H4 (cell line): ENCODE results near the gene GET4.

GRCh38 chr7:875912-876409, 393 bp upstream of the GET4 start:
- RAMPAGE, long total RNA = no peak

- RAMPAGE, long total RNA = no peak
Measured at GRCh38 chr7:876410-876984, at the start of gene GET4. Gene GET4 (plus strand): TSS chr7:876554.

- RAMPAGE, long total RNA = no peak
Measured at GRCh38 chr7:876985-877618, 748 bp downstream of the GET4 start.

DNA sequence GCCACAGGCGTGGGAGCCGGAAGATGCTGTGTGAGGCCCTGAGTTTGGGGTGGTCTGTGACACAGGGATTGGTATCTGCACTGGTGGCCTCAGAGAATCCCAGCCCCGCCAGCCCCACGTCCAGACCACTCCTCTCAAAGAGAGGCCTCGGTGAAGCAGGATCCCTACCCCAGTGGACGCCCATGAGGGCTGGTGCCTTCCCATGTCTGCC, 8.1 kb upstream of the ADAP1 start:
- RAMPAGE, long total RNA = no peak

DNA sequence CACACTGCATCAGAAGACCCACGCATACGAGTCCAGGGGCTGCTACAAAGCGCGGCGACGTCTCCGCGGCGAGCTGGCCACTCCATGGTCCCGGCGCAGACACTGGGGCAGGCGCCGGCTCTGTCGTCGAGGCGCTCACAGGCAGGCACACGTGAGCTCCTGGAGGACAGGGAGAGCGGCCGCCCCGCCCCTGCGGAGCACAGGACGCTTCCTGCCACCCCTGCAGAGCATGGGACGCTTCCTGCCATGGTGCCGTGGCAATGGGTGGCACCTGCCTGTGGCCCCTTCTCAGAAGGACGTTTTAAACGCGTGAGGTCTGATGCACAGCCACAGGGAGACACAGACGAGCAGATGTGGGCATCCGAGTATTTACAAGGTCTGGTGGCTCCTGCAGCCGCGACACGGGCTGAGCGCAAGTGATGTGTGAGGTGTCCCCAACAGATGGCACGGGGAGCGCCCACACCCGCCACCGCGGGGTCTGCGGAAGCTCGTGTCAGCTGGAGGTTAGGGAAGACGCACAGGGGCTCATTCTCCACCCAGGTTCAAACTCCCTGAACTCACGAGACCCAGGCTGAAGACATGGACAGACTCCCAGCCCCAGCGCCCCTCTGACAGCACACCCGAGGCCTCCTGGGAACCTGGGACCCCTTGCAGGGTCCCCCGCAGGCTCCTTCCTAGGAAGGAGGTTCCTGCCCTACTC, 21.4 kb upstream of the GPR146 start:
- RAMPAGE, long total RNA = no peak

- RAMPAGE, long total RNA = no peak
Measured at GRCh38 chr7:1042380-1043027, 1.8 kb upstream of the GPR146 start.

GRCh38 chr7:1053906-1054846, 9.8 kb downstream of the GPR146 start:
- RAMPAGE, long total RNA = no peak

DNA sequence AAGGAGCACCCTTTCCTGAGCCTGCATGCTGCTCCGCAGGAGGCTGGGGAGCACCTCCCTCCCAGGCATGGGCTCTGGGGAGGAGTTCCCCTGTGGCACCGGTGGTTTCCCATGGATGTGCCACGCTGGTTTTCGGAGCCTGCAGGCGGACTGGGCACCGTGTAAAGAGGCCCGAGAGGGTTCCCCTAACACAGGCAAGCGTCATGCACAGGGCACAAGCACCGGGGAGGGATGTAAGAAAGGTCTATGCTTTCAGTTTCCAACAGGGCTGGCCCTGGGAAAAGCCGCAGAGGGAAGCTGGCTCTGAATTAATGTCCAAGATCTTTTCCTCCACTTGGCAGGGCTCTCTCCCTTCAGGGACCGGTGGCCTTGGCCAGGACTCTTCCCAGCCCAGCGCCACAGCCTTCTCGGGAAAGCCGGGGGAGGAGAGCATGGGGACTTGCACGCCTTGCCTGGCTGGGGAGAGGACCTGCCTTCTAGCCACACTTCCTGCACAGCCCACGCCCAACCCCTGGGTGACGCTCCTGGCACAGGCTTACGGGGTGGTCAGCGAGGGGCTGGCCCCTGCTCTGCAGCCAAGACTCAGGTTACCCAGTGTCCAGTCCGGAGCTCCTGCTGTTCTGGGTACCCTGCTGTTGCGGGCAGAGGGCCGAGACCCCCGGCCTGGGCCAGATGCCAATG, 11.4 kb upstream of the GPER1 start:
- RAMPAGE, long total RNA = no peak

- RAMPAGE, long total RNA = no peak
Measured at GRCh38 chr7:1104605-1105260, 16.8 kb downstream of the GPER1 start.

DNA sequence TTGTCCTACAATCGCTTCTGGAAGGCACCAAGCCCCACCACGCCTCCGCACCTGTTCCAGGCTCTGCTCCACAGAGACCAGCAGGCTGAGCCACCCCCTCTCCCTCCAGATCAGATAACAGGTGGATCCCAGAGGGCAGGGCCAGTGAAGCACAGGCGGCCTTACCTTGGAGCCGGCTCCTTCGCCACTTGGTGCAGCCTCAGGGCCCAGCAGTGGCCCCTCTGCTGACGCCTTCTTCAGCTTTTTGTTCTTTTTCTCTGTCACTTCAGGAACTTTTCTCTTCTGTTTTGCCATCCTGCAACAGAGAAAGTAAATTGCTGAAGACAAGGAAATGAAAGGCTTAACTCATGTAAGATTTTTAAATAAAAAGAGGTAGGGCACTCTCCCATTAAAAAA, 11.0 kb downstream of the C7orf50 start:
- RAMPAGE, long total RNA = no peak

DNA sequence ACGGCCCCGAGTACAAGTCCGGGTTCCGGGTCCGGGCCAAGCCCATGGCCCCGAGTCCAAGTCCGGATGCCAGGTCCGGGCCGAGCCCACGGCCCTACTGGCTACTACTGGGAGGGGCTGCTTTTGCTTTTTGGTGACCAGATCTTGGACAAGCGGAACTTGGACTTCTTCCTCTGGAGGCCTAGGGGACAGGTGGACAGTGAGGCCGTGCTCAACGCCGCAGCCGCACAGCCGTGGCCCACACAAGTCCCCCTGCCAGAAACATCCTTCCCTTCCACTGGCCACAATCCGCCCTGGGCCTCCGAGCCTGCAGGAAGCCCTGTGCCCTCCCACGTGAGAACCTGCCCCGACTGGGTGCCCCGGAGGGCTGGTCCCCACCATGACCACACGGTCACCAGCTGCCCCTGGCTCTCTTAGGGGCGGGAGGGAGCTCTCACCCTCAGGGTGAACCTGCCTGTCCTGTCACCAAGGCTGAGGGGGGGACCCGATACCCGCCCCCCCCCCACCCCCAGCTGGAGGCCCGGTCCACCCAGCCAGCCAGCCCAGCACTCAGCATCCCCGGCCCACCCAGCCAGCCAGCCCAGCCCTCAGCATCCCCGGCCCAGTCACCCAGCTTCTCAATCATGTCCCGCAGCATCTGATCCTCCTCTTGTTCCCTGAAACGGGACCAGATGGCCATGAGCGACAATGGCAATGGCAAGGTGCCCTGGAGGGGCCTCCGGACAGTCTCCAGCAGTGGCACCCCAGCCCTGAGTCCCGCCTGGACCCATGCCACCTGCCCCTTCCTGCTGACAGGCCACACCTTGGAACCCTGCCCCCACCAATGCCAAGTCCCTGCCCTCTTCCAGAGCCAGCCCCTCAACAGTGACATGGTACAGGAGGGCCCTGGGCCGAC, 24.5 kb downstream of the MICALL2 start:
- RAMPAGE, long total RNA = no peak

- RAMPAGE, long total RNA = no peak
Measured at GRCh38 chr7:1454408-1455068, 4.7 kb downstream of the MICALL2 start.

- RAMPAGE, long total RNA = no peak
Measured at GRCh38 chr7:1472896-1473589, 13.8 kb upstream of the MICALL2 start.

GRCh38 chr7:1535325-1536490, 5.2 kb downstream of the MAFK start:
- RAMPAGE, long total RNA = no peak

DNA sequence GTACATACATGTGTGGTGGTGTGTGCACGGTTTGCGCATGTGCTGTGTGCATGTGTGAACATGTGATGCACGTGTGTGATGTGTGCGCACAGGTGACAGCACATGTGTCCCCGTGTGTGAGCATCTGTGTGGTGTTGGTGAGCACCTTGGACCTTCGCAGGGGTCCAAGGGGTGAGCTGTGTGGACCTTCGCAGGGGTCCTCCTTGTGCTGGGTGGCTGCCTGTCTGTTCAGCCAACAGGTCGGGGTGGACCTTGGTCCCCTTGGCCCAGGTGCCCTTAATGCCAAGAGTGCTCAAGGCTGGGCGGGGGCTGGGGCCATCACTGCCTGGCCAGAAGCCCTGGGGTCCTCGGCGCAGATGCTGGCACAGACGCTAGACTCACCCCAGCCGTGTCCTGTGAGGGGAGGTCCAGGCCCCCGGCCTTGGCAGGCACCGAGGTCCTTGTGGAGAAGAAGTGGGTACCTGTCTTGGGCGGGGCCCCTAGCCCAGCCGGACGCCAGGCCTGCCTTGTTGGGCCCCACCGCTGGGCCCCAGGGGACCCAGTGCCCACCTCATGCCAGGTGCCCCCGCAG, 6.8 kb downstream of the TMEM184A start:
- RAMPAGE, long total RNA = no peak

DNA sequence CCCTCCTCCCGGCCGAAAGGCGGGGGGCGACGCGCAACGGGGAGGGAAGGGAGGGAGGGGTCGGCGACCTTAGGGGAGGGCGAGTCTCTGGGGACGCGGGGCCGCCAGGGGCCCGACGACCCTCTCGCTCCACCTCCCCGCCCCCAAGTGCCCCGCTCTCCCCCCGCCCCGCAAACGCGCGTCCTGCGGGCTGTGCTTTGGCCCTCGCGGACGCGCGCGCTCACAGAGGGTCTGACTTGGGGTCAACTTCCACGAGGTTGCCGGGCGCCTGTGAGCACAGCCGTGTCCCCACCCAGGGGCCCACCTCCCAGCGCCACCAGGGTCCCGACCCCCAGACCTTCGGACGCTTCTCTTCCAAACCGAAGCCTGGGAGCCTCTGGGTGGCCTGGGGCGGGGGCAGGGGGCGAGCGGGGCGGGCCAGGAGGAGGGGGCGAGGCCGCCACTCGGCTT, 4.9 kb upstream of the ELFN1 start:
- RAMPAGE, long total RNA = no peak

DNA sequence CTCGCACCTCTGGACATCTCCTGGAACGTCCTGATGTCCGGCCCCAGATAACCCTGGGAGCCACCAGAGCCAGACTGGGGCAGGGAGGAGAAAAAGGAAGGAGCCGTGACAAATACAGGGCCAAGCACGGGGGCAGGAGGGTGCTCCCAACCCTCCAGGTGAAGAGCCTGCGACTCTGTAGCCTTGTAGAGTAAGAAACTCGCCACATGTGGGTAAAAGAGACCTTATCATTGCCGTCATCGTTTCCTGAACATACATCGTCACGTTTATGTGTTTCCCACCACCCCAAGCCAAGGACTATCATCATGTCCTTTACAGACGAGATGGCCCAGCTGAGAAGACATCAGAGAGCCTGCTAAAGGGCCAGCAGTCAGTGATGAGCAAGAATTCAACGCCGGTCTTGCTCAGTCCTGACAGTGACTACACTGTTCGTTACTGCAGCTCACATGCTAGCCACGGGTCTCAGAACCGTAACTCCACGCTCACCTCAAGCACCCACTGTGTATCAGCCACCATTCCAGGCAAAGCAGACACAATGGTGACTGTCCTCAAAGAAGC, 148.0 kb downstream of the MAD1L1 start:
- RAMPAGE, long total RNA = no peak

DNA sequence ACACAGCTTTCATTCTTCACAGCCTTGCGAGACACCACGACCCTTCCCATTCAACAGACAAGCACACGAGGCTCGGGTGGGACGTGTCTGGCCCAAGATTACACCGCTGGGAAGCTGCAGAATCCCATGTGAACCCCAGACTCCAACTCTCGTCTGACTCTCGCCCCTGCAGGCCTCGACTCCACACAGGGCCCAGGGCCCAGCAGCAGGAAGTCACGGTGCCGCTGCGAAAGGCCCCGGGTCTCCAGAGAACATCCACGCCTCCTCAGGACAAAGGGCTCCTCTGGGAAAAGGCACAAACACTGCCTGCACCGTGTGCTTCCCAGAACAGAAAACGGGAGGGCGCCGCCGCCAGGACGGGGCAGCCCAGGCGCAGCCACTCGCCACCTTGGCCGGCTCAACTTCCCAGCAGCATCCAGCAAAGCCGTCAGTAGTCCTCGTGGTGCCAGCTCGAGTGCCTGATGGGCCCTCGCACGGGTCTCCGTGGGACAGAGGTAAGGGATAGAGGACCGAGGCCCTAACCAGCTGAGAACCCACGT, 60.5 kb downstream of the MAD1L1 start:
- RAMPAGE, long total RNA = no peak

DNA sequence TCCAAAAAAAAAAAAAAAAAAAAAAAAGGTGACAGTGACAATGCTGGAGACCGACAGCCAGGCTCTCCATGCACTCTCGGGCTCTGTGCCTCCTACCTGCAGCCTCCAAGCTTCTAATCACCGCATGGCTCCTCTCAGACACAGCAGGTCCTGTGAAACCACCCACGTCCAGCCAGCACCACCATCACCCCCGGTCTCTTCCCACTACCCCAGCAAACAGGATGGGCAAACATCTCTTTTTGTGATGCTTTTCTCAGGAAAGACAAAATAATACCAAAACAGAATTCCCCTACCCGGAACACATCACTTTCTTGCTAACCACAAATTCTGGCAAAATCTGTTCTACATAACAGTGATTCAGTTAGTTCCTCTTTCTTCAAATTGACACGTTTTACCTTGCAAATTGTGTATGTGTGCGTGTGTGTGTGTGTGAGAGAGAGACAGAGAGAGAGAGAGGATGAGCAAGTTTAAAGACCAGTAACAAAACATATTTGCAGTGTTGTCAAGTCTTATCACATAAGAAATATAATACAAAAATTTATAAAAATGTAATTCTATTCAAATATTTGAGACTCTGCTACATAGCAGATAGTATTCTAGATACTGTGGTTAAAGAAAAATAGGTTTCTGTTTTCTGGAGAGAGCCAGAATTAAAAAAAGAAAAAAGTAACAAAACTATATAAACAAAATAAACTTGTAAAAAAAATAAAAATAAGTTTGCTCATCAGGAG, 6.4 kb downstream of the SNX8 start:
- RAMPAGE, long total RNA = no peak

GRCh38 chr7:2409656-2410386, 6.4 kb downstream of the CHST12 start:
- RAMPAGE, long total RNA = no peak